ENCODE data around the gene CPLX1.

GRCh38 chr4:244434-244745, 60.9 kb downstream of the ZNF732 start:
- RRBS, result no CpG with 5 or more reads among the region's 8 CpGs

DNA sequence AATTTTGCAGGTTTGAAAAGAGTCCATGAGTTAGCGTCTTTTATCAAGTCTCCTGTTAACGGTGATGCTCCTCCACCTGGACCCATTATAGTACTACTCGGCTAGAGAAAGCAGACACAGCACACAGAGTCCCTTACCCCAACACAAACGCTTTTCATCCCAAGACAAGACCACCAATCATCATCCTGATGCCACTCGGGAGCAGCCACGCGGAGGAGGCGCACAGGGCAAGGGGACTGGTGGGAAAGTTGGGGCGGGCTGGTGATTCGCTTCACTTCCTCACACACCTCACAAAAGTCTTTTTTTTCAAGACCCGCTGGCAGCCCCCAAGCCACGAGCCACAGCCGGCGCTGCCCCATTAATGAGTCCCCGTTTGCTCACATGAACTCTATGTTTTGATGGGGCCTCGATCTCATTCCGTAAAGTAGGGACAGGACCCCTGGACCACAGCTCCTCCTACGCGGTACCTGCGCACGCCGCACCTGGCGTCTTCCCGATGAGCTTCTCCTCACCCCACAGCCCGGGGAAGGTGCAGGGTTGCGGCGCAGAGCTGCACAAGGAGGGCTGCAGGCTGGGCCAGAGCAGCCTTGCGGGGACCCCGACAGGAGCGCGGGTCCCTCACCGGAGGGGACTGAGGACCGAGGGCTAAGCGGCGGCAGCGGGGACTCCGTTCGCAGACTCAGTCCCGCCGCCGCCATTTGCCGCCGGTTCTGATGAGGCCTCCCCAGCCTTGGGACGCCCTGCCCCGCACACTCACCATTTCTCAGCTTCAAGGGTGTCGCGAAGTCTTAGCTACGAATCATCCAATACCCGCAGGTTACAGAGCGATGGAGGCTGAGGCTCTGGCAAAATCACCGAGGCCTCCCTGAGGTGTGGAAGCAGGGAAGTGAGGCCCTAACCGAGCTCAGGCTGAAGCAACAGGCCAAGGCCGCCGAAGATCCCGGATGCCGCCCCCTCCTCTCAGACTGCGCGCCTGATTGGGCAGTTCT, 25.4 kb downstream of the ZNF721 start:
- RRBS, result 0% methylated on average over 3 of the region's 58 CpGs

DNA sequence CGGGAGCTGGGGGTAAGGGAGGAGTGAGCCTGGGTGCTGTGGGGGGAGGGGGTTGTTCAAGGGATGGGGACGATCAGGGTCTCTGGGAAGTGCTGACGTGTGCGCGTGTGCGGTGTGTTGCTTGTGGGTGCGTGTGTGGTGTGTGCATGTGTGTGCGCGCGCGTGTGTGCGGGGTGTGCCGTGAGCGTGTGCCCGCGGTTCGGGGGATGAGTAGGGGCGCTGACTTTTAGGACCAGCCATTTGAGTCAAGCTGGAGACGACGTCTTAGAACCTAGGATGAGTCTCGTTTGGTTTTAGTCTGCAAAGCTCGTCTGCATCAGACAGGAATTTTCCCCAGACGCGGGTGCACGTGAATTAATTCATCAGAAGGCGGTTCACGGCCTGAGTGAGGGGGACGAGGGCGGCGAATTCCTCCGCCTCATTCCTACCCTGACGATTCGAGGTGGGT, 922 bp upstream of the TMEM271 start:
- RRBS, result no CpG with 5 or more reads among the region's 33 CpGs

DNA sequence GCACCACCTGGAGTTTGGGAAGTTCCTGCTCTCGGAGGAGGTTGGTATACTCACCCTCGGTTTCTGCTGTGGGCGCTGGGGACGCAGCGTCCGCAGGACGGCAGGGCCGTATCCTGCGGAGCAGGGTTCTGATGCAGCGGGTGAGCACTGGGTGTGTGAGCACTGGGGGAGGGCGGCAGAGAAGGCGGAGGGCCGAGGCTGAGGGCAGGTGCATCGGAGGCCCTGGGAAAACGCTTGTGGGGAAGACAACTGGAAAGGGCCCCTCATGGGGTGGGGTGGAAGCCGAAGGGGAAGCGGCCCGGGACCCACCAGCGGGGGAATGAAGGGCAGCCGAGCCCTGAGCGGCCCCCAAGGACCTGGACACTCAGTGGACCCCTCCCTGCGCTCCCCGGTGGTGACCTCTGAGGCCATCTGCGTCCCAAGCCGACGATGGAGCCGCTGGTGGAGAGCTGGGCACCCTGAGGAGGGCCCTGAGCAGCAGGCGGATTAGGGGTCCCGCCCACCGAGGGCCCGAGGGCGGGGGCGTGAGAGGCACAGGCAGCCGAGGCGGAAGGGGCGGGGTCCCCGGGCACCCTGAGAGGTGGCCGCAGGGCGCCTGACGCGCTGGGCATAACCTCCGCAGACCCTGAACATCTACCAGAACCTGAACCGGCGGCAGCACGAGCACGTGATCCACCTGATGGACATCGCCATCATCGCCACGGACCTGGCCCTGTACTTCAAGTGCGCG, 10.8 kb downstream of the ATP5ME start:
- RRBS, result under 1% methylated on average over 17 of the region's 51 CpGs

- RRBS, result 2% methylated on average over 15 of the region's 45 CpGs
Measured at GRCh38 chr4:663878-664540, 10.1 kb downstream of the ATP5ME start.

- RRBS, result no CpG with 5 or more reads among the region's 13 CpGs
Measured at GRCh38 chr4:737735-738142, 32.1 kb downstream of the PCGF3 start.

DNA sequence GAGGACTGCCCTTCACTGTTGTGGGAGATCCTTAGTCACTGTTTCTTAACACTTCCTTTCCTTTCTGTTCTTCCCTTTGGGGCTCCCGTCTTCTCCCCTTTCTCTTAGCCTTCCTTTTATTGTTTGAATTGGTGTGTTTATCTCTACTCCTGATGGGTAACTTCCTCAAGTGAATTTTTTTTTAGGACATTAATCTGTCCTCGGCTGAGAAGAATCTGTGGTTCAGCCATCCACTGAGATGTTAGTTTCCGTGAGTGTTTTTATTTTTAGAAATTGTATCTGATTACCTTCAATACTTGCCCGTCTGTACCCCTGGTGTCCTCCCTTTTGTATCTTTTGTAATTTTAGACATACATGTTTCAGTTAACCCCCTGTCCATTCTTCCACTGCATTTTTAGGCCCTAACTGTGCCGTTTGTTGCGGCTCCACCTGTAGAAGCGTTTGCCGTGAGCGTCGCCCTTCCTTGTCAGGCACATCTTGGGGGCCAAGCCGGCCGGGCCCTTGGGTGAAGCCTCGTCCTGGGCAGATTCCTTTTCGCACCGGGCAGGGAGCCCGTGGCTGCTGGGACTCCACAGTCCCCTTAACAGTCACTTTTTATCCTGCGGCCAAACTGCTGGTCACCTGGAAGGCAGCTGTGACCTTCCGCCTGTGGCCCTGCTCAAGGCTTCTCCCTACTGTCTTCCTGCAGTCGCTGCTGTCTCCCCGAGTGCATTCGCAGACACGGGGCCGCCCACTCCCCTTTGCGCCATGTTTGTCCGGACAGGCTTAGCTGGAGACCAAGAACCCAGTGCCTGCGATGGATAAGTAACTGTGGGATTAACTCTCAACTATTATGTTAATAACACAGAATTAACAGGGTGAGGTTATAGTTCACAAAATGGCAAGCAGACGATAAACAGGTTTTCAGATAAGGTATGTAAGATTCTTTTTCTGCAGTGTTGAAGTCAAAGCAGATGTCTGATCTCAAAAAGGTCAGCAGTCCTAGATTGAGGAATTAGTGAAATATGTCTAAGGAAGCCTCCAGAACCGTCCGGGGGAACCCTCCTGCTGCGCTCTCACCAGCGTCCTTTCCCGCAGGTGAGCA, 54.9 kb downstream of the PCGF3 start:
- RRBS, result 100% methylated on average over 3 of the region's 32 CpGs

DNA sequence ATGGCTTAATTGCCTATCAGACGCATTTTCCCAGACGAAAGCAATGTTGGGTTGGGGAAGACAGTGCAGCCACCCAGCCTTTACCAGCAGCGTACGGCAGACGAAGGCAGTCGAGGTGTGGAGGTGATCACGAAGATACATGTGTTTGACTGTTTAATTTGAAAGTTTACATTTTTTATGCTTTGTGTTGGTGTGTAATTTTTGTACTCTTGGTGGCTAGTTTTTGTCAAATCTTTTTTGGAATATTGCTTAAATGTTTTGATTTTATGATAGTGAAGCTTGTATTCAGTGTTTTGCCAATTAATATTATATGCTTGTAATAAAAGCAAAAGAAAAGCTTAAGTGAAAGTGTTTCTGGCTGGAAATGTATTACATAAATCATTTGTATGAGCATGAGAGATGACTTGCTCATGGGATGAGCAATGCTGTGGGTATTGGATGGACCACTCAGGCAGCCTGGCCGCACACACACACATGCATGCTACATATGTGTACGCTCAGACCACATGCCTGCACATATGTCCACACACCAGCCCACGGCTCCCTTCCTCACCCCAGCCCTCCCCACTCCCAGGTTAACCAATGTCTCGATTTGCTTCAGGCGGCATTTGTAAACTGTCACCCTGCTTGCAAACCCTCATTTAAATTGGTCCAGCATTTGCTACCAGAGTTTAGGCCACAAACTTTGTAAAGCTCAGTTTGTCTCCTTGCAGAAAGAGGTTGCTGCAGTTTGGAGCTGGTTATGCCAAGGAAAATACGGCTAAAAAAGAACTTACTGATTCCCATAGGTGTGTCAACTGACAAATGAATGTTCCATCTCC, 56.0 kb downstream of the CPLX1 start:
- RRBS, result no CpG with 5 or more reads among the region's 13 CpGs

- RRBS, result no CpG with 5 or more reads among the region's 24 CpGs
Measured at GRCh38 chr4:787428-788173, 38.3 kb downstream of the CPLX1 start.

DNA sequence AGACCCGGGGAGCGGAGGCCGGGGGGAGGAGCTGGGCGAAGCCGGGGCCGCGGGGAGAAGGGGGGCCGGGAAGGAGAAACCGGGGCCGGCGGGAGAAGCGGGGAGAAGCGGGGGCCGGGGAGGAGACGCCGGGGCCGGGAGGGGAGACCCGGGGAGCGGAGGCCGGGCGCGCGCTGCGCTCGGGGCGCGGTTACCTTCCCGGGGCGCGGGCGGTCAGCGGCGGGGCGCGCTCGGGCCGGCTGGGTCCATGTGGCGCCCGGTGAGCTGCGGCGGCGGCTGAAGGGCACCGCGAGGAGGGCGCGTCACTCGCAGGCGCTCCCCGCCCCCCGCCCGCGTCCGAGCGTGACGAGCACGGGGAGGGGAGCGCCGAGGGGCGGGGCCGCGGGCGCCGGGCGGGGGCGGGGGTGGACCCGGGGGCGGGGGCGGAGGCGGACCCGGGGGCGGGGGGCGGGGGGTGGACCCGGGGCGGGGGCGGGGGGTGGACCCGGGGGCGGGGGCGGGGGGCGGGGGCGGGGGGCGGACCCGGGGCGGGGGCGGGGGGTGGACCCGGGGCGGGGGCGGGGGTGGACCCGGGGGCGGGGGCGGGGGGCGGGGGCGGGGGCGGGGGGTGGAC, at the start of gene CPLX1:
TSS of gene CPLX1 (minus strand) at position 278 of the 613 bp plus-strand sequence.
- RRBS, result 6% methylated on average over 27 of the region's 93 CpGs

GRCh38 chr4:930285-930715, 1.8 kb downstream of the GAK start:
- RRBS, result no CpG with 5 or more reads among the region's 3 CpGs

GRCh38 chr4:961540-962096, 11.8 kb downstream of the DGKQ start:
- RRBS, result 35% methylated on average over 4 of the region's 30 CpGs

DNA sequence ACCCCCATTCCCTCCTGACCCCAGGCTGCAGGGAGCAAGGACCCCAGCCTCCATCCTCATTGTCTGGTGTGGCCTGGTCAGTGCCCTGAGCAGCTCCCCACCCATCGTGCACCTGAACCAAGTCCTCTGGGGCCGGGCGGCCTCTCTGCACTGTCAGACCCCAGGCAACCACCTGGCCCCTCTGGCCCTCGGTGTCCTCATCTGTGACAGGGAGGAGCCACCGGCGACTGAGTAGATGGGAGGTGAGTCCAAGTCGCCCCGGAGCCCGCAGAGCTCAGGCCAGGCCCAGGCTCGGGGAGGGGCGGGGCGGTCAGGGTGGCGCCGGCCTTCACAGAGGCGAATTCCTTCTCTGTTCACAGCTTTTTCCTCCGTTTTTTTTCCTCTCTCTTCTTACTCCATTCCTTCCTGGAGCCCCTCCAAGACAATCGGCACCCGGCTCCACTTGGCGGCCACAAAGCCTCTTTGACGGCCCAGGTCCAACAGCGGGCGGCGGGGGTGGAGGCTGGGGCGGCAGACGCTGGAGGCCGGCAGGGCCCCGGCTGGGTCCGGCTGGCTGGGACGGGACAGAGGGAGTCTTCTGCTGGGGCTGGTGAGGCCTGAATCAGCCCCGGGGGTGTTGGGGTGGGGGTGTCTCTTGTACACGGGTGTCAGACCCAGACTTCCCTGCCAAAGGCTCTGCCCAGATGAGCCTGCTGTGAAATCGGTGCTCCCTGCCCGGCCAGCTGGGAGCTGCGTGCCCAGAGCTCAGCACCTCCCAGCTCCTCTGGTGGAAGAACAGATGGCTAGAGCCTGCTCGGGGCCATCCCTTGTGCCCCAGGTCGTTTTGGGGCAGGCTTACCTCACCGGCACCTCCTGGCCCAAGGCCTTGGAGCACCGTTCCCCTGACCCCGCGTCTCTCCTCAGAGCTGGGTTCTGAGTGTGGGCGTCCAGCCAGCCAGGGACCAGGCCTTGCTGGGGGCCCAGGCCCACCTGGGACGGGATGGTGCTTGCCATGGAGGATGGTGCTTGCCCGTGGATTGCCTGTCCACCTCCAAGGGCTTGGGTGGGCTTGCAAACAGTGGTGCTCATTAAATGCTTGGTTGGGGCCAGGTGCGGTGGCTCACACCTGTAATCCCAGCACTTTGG, 22.6 kb downstream of the FGFRL1 start:
- RRBS, result 46% methylated on average over 12 of the region's 44 CpGs

- RRBS, result no CpG with 5 or more reads among the region's 14 CpGs
Measured at GRCh38 chr4:1040090-1040527, 28.7 kb downstream of the FGFRL1 start.

- RRBS, result no CpG with 5 or more reads among the region's 5 CpGs
Measured at GRCh38 chr4:1105789-1106065, 7.6 kb downstream of the RNF212 start.

DNA sequence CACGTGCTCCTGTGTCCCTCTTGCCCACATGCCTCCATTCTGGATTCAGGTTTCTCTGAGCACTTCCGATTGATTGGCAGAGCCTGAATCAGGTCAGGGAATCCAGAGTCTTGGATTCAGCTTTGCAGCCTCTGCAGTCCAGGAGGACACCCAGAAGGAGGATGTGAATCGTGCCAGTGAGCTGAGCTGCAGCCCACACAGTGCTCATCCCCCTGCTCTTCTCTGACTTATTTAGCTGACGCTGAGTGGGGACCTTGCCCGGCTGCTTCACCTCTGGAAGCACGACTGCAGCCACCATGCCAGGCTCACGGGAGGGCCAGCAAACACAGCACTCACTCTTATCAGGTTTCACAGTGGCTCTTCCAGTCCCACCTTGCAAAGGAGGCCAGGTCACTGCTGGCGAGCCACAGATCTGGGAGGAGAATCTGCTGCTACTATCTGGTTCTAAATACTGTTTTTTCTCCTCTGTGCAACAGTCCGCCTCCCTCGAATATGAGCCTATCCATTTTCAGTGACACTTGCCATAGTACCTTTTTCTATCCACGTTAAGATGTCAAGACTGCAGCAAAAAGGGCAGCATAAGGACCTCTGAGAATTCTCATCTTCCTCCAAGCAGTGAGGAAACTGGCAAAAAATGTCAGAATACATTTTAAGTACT, 6.7 kb upstream of the SPON2 start:
- RRBS, result no CpG with 5 or more reads among the region's 11 CpGs

GRCh38 chr4:1213340-1213709, 35.6 kb downstream of the CTBP1 start:
- RRBS, result no CpG with 5 or more reads among the region's 13 CpGs

DNA sequence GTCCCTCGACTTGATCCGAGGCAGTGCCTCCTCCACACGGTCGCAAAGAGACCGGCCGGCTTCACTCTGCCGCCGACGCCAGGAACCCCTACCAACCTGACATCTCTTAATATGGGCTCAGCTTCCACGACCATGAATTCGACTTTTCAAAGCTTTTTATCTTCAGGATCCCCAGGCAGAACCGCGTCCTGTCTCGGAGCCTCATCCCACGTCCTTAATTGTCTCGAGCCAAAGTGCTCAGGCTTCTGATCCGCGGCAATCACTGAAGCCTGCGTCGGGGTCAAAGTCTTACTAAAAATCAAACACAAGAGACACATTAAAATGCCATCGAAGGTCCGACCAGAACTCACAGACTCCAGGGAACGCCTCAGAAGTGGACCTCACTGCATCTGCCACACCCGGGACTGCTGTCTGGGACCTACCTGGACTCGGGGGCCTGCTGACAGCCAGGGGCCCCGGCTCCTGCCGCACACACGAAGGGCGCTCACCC, 7.7 kb downstream of the CTBP1 start:
- RRBS, result 96% methylated on average over 3 of the region's 29 CpGs

- RRBS, result 83% methylated on average over 13 of the region's 33 CpGs
Measured at GRCh38 chr4:1244029-1245000, 4.6 kb downstream of the CTBP1 start.